Diencephalon (tissue), 2 donors: ENCODE measurements around a stretch of chr20.

DNA sequence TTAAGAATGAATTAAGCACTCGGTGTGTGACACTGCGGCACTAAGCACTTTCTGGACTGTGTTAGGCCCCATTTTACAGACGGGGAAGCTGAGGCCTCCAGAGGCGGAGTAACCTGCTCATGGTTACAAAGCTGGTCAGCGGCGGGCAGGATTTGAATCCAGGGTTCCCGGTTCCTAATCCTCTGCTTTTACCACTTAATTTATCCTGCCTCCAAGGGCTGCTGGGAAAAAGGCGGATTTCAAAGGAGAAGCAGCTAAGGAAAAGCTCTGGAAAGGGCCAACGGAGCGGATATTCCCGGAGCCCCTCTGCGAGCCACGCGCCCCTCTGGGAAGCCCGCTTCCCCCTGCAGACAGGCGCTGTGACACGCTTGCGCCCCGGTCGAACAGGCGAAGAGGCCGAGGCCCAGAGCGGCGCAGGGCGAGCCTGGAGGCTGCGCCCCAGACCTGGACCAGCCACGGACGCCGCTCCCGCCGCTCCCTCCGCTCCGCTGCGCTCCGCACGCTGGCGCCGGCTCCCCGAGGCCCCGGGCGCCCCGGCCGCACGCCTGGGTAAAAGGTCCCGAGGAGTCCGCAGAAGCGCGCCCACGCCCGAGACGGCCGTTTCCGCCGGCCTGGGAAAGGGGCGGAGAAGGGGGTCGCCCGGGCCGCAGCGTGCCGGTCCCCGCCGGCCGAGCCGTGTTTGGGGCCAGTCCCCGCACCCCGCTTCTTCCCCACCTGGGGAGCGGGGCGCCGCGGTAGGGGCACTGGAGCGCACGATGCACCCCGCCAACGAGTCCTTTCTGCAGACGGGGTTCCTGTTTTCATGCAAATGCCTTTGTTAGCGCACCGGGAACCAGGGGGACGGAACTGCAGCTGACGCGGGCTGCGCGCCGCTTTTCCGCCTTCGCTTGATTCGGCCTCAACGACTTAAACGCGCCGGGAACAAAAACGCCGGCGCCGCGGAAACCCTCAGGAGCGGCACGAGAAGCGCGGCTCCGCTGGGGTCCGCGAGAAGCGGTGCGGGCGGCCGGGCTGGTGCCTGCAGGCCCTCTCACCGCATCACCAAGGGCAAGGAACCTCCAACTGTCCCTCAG lies 92.0 kb upstream of the SIRPA start:
- RAMPAGE, long total RNA, result no peak

DNA sequence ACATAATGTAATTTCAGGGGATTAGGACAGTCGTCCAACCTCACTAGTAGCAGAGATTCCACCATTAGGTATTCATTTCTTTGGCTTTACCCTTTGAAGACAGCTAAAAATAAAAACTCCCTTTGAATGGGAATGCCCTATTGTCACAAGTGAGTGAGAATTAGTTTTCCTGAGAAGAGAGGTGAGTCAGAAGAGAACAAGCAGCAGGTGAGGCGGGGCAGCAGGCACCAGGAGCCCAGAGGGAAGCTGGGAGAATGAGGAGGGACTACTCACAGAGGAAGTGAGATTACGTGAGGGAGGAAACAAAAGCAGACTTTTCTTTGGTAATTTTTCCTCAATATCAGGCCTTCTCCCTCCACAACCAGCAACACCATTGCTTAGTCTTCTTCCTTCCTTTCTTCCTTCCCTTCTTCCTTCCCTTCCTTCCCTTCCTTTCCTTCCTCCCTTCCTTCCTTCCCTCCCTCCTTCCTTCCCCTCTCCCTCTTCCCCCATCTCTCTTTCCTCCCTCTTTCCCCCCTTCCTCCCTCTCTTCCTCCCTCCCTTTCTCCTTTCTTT lies 66.7 kb upstream of the SIRPA start:
- RAMPAGE, long total RNA, result no peak

- RAMPAGE, long total RNA, result no peak
These were observed 34.7 kb upstream of the SIRPA start for GRCh38 chr20:1860484-1861025.

DNA sequence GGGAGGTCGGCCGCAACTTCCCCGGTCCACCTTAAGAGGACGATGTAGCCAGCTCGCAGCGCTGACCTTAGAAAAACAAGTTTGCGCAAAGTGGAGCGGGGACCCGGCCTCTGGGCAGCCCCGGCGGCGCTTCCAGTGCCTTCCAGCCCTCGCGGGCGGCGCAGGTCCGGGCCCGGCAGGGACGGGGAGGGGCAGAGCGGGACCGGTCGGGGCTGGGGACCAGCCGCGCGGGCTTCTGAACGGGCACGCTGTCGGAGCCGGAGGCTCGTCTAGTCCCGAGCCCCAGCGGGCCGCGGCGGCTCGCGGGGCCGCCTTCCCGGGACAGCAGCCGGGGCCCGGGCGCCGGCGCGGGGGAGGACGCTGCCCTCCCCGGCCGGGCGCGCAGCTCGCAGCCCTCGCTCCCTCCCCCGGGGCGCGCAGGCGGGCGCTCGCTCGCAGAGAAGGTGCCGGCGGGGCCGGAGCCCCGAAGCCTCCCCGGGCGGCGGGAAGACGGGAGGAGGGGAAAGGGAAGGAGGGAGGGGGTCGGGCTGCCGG lies 786 bp upstream of the SIRPA start:
- RAMPAGE, long total RNA, result no peak

GRCh38 chr20:1939539-1939910 lies 44.3 kb downstream of the SIRPA start:
- RAMPAGE, long total RNA, result no peak

- RAMPAGE, long total RNA, result no peak
These were observed 19.5 kb downstream of the STK35 start for GRCh38 chr20:2120814-2121934.

GRCh38 chr20:2140571-2141068 lies 39.0 kb downstream of the STK35 start:
- RAMPAGE, long total RNA, result no peak

- RAMPAGE, long total RNA, result start-site peak on the plus strand at chr20:2207397-2207429, 17 and 15 reads in 2 replicates
These were observed 88.4 kb upstream of the TGM3 start for GRCh38 chr20:2206905-2208200.

DNA sequence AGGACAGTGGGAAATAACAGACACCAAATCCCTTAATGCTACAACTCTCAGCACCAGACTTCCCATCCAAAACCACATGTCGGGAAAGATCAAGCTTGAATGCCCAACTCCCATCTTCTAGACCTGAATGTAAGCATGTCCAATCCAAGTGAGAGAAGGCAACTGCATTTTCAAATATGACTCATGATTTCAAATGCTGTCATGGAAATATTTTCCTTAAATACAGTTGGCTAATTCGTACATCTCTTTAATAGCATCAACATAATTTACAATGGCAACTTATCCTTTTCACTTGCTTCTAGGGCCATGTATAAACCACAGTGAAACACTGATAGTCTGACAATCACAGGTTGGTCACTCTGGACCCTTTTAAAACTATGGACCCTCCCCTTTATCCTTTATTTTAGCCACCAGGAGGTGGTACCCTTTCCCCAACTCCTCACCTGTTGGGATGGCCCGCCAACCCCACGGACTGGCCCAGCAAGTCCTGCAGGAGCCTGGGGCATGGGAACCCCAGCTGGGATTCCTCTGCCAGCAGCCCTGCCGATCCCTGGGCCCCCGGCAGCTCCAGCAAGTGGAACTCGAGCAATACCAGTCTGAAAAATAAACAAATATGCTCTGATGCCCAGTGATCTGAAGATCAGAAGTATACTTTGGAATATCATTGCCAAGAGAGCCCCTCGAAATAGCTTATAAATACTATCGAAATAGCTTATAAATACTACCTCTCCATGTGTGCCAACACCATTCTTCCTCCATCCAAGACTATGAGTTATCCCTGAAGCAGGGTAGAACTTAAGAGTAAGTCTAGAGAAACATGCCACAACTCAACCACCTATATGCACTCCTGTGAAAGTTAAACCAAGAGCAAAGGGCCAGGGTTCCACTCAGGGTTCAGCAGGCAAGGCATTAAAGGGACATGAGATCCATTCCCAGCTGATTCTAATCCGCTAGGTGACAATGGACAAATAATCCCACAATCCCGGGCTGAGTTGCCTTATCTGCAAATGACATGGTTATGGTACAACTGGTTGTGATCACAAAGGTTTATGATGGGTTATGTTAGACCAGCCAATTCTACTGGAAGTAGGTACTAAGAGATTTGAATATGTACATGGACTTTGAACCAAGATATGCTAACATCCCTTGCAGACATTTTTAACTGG lies 6.9 kb downstream of the SNRPB start:
- RAMPAGE, long total RNA, result no peak

- RAMPAGE, long total RNA, result no peak
These were observed 21.8 kb downstream of the TMC2 start for GRCh38 chr20:2558062-2558770.

DNA sequence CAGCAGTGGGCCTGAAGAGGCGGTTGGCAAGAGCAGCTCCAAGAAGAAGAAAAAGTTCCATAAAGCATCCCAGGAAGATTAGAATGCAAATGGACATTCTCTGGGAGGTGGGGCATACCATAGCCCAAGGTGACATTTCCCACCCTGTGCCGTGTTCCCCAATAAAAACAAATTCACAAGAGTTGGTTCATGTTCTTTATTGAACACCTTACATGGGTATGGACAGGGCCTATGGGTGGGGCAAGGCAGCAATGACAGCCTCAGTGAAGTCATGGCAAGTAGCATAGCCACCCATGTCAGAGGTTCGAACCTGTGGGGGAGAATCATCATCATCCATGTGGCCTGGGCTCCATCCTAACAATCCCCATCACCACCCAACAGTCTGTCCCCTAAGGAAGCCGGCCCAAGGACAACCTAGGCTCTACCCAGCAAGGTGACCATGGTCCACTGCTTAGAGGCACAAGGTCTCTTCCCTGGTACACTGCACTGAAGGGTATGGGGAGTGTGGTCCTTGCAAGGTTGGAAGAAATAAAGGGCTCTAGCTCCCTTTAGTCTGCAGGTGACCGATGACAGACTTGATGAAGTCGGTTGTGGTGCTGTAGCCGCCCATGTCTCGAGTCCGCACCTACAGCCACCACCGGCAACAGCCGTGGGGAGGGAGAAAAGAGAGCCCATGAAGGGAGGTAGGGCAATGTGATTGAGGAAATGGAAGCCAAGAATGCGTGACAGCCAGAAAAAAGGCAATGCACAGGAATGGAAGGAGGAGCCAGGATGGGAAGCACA lies 5.6 kb downstream of the IDH3B start:
- RAMPAGE, long total RNA, result no peak

GRCh38 chr20:2821146-2821910 lies 5.2 kb downstream of the TMEM239 start:
- RAMPAGE, long total RNA, result no peak

DNA sequence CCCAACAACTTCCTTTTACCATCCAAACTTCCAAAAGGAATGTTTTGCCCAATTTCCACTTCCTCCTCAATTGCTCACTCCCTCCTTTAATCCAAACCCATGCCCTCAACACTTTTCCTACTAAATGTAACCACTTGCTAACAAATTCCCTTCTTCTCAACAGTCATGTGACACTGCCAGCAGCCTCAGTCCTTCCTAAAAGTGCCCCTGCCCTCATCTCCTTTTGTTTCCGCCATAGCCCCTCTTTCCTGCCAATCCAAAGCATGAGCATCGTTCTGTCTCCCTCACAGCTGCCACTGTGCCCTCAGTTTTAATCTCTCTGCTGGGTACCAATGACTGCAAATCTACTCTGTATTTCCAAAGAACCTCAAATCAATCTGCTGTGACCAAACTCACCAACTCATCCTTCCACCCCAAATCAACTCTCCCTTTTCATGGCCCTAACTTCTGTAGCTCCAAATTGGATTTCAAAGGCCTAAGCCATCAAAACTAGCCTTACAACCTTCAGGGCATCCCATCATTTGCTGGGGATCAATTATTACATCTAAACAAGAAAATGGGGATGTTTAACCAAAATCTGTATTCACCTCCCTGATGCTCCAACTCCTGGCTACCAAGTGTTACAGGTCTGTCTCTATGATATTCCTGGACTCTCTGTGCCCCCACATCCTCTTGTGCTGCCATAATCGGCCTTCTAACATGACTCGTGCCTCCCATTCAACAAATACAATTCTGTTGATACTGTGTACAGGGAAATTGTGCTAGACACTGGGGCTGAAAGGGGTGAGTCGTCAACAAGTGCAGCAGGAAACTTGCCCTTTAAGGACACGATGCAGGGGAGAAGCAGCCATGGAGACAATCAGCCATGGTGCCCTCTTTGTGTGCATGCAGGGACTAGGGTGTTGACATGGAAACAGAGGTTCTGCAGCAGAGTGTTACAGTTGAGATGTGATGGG lies 3.5 kb downstream of the PCED1A start:
- RAMPAGE, long total RNA, result no peak

GRCh38 chr20:2874469-2874781 lies 1.1 kb downstream of the PTPRA start:
- RAMPAGE, long total RNA, result no peak

DNA sequence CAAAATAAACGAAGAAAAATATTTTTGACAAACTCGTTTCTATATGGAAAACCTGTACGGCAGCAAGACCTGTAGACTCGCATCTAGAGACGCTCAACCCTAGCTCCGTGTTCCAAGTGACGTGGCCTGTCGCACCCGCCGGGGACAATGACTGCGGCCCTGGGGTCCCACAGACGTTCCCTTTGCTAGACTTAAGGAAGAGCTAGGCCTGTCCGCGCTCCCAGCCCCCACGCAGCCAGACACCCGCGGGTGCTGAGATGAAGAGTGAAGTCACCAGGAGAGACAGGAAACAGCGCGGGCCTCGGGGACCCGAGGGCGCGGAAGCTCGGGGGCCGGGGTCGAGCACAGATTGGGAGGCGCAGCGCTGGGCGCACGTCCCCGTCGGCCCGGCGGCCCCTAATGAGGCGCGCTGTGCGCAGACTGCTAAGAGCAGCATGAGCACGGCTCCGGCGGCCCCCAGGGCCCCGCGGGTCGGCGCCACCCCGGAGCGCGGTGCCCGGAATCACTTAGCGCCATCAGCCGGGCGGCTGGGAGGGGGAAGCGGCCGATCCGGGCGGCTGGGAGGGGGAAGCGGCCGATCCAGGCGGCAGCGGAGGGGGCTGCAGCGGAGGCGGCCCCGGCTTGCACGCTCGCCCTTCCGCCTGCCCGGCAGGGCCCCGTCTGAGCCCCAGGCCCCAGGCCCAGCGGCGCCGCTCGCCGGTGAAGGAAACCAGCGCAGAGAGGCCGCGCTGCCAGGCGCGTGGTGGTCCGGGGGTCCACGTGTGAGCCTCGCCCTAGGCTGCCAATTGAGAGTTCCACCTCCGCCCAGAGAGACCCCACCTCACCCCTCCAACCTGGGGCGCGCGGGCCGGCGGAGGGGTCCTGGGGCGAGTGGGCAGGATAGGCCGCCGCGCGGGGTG lies 8.2 kb upstream of the AVP start:
- RAMPAGE, long total RNA, result no peak

DNA sequence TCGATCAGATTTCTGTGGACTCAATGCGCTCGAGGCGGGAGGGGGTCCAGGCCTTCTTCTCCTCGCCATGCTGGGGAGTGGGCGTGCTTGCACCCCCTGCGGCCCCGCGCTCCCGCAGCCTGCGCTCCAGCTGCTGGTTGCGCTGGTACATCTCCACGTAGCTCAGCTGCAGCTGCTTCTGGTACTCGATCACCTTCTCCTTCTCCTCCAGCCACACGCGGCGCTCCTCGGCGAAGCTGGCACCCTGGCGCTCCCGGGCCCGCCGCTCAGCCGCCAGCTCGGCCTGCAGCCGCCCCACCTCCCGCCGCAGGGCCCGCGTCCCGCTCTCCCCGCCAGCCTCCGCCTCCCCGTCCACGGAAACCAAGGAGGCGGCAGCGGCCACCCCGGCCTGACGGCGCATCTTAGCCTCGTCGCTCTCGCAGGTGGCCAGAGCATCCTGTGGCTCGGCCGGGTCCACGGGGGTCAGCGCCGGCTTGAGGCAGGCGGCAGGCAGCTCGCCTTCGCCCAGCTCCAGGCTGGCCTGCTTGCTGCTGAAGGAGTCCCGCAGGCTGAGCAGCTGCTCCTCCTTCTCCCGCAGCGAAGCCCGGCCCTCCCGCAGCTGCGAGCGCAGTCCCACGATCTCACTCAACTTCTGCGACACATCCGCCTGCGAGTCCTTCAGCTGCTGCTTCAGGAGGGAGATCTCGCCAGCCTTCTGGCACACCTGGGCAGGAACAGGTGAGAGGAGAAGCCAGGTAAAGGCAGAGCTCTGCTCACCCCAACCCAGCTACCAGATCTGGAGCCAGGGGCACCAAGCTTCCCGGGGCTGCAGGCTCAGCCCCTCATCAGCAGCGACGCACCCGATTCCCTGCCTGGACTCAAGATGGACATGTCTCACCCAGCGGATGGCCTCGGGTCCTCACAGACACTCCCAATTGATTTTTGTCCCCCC lies 5.0 kb upstream of the FASTKD5 start:
- RAMPAGE, long total RNA, result no peak

- RAMPAGE, long total RNA, result no peak
These were observed 5.0 kb downstream of the LZTS3 start for GRCh38 chr20:3168091-3169076.

GRCh38 chr20:3243660-3244209 lies 4.7 kb upstream of the SLC4A11 start:
- RAMPAGE, long total RNA, result no peak

DNA sequence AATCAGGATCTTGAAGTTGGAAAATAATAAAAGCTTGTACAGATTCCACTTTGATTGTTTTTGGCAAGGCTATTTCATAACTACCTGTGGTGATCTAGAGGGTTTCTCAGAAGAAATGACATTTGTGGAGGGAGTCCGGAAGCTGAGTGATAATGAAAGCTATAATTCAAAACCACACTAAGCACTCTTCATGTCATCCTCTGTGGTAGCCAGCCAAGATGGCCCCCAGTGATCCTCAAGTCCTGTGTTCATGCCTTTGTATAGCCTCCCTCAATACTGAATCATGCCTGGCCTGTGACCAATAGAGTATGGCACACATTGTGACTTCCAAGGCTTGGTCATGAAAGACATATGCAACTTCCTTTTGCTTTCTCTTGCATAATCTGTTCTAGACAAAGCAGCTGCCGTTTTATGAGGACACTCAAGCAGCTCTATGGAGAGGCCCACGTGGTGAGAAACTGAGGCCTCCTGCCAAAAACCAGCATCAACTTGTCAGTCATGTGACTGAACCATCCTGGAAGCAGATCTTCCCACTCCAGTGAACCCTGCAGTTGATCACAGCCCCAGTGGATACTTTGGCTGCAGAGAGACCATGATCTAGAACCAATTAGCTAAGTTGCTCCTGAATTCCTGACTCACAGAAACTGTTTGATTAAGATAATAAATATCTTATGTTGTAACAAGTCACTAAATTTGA lies 12.8 kb upstream of the DNAAF9 start:
- RAMPAGE, long total RNA, result no peak

GRCh38 chr20:3522953-3523497 lies 52.2 kb downstream of the ATRN start:
- RAMPAGE, long total RNA, result no peak